Fibroblast of villous mesenchyme (primary cell): ENCODE results near the genes BAHD1, RMDN3 and GCHFR.

DNA sequence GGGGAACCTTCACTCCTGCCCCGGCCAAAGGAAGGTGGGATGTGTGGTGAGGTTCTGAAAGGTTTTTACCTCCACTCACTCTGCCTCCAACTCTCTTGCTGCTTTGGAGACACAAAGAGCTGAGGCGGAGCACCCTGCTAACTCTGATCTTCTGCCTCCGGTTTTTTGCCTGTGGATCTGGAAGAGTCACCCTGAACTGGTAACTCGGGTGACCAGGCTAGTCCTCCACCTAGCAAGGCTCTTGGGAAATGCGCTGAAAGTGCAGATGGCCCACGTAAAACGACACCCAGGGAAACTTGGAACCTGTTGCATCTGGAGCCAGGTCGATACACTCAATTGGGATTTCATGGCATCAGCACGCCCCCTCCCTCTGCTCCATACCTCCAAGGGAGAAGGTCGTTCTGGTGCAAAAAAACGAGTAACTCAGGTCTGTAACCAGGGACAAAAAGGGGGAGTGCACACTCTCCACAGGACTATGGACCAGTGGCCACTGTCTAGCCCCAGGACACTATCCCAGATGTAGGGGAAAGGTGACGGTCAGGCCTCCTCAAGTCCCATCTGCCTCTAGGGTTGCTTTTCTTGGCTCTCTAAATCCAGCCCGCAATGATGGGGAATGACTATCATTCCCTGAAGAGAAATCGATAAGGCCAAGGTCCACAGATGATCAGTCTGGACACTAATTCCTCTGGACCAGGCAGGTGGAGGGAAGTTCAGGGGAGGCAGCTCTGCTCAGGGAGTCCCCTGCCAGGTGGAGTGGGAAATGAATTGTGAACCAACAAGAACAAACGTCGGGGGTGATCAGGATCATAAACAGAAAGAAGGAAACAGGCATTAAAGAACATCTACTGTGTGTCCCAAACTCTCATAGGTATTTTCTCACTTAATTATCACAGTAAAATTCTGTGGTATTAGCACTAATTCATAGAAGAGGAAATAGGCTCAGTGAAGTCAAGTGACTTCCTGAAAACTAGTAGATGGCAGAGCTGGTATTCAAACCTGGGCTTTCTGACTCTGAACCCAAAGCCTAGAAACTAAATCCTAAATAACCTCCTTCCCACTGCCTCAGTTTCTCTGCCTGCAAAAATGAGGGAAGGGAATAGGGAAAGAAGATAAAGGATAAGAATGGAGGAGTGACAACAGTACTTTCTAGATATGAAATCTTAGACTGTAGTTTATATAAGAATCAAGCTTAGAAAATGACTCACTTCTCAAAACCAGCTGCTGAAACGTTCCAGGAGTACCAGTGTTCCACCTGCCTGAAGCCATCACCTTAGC is 7.8 kb downstream of the BMF start:
- CAGE, long polyA plus RNA: no peak

DNA sequence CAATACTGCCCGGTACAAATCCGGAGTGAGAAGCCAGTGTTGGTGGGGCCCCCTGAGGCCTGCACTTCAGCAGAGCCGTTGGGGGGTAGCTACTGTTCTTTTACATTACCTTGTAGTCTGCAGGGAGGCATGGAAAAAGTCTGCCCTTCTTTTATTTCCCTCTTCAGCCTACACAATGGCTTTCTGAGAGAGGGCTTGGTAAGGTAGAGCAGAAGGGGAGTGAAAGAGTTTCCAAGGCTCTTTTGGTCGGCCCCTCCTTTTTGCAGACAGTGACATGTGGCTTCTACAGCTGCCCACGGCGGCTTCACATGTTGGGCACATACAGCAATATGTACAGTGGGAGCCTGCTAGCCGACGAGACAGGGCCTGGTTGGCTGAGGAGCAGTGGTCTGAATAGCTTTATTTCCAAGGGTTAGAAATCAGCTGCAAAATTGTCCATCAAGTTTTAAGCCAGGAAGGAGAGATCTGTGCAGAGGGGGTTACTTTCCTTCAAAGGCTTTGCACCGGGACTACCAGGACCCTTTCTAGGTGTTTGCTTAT is 4.0 kb downstream of the INAFM2 start:
- CAGE, long polyA plus RNA: no peak

DNA sequence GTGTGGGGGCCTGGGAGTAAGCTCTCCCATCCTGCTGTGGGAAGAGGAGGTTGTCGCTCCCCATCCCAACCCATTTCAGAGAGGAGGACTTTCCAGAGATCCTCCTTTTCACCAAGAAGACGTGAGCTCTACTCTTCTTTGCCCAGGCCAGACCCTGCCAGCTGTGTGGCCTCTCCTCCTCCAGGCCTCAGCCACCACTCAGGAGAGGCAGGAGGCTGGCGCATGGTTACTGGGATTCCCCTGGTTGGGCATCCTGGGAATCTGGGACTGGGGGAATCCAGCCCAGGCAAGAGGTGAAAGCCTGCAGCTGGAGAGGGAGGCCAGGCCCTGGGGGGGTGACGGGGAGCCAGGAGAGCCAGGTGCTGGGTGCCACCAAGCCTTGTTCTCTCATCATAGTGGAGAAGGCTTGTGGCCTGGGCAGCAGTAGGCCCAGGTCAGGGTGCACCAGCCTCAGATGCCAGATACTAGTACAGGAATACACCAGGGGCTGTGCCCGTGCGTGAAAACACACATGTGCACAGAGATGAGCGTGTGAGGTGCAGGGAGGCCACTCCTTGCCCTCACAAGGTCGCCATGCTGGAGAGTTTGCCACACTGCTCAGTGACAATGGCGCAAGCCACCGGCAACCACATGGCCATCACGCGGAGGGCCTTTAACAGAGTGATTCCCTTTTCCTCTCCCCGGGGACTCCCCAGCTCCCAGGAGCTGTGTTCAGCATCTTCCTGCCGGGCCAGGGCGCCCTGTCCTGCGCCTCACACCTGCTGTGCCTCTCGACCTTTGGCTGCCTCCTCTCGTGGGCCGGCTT is 6.1 kb downstream of the CCDC9B start:
- CAGE, long polyA plus RNA: no peak

DNA sequence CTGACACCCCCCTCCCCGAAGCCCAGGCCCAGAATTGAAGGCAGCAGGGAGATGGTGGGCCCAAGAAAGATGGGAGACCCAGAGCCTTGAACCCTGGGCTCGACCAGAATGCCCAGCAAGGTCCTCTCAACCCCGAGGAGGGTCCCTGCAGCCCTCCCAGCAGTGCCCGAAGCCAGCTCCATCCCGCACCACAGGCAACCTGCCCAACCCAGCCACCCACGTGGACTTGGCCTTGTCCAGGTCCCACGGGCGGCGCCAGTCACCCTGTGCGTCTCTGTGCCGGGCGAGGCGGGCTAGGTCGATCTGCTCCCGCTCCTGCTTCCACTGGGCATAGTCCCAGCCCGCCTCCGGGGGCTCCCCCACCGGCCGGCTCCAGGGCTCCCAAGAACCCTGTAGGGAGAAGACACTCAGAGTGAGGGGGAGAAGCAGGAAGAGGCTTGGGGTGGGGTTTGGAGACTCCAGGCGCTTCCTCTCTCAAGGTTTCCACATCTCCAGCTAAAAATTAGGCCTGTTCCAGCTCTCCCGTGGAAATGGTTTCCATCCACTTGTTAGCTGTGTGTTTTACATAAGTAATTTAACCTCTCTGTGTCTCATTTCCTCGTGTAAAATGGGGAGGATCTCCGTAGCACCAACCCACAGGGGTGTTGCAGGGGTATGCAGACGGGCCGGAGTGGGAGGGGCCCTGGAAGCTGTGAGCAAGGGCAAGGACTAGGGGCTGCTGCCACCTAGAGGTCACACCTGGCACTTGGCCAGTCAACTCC is 3.1 kb downstream of the CCDC9B start:
- CAGE, long polyA plus RNA: no peak

GRCh38 chr15:40338265-40339453 is 2.1 kb downstream of the CCDC9B start:
- CAGE, long polyA plus RNA: no peak

GRCh38 chr15:40339707-40340523 is 824 bp downstream of the CCDC9B start:
- CAGE, long polyA plus RNA: no peak

DNA sequence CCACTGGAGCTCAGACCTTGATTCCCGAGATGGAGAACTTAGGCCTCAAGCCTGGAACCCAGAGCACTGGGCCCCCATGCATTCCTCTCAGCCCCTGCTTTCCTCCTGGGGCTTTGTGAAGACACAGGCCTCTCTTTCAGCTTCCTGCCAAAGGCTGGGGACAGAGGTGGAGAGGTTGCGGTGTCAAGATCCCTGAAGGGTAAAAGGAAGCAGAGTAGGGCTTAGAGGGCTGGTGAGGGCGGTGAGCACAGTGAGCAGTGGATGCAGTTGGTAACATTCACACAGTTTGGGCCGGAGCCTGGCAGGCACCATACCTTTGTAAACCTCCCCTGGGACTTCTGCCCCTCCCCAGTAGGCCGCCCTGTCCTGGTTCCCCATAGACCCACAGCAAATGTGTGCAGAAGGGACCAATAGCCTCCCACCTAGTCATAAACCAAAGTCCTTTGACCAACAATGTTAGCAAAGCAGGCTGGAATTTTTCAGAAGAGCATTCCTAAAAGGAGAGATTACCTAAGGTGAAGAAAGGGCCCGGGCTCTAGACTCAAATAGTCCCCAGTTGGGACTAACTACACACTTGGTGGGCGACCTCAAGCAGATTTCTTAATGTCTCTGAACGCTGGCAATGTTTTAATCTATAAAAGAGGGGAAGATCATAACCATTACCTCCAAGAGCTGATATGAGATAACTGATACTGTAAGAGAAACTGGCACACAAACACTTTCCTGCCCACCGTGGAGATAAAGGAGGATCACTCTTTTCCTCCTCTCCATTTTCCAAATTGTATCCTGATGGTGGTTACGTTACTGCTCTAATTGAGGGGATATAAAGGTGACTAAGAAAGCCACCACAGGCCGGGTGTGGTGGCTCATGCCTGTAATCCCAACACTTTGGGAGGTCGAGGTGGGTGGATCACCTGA is 1.6 kb upstream of the PHGR1 start:
- CAGE, long polyA plus RNA: no peak

DNA sequence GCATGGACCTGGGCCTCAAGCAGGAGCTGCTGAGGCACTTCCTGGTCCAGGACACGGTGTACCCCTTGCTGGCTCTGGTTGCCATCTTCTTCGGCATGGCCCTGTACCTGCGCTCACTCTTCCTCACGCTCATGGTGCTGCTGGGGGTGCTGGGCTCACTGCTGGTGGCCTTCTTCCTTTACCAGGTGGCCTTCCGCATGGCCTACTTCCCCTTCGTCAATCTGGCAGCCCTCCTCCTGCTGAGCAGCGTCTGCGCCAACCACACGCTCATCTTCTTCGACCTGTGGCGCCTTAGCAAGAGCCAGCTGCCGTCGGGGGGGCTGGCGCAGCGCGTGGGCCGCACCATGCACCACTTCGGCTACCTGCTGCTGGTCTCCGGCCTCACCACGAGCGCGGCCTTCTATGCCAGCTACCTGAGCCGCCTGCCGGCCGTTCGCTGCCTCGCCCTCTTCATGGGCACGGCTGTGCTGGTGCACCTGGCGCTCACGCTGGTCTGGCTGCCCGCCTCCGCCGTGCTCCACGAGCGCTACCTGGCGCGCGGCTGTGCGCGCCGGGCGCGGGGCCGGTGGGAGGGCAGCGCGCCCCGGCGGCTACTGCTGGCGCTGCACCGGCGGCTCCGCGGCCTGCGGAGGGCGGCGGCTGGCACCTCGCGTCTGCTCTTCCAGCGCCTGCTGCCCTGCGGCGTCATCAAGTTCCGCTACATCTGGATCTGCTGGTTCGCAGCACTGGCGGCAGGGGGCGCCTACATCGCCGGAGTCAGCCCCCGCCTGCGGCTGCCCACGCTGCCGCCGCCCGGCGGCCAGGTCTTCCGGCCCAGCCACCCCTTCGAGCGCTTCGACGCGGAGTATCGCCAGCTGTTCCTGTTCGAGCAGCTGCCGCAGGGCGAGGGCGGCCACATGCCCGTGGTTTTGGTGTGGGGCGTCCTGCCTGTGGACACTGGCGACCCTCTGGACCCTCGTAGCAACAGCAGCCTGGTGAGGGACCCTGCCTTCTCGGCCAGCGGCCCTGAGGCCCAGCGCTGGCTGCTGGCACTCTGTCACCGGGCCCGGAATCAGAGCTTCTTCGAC is 9.8 kb downstream of the DISP2 start:
- CAGE, long polyA plus RNA: no peak

GRCh38 chr15:40406002-40406588 is 500 bp downstream of the IVD start:
- CAGE, long polyA plus RNA: no peak

DNA sequence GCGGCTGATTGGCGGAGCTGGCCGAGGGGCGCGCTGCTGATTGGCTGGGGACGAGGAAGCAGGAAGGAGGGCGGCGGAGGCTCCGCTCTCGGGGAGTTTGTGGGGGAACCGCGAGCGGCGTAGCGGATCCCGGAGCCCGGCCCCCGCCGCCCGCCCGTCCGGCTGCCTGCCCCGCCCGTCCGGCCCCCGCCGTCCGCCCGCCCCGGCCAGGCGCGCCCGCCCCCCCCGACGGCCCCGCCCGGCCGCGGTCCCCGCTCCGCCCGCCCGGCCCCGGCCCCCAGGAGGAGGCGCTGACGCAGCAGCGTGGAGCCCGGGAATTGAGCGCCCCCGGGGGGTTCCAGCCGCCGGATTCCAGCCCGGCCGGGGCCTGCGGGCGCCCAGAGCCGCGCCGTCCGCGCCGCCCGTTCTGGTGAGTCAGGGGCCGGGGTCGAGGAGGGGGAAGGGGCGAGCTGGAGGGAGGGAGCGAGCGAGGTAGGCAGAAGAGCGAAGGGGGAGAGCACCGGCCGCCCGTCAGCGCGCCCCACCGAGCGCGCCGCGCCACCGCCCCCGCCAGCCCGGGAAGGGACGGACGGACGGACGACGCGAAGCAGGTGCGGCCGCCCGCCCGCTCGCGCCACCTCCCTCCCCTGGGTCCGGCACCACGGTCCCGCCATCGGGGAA is at the start of gene BAHD1:
Gene BAHD1, plus strand, starts transcription at position 94 of the 660 bp plus-strand sequence.
- CAGE, long polyA plus RNA: no peak

- CAGE, long polyA plus RNA: no peak
Observed at GRCh38 chr15:40755030-40755937, at the start of gene RMDN3. Gene RMDN3, minus strand, starts transcription at chr15:40755254.

- CAGE, long polyA plus RNA: start-site peak on the plus strand at chr15:40764046-40764090, 41 and 23 reads in 2 replicates
Observed at GRCh38 chr15:40763653-40764603, at the start of gene GCHFR. Gene GCHFR, plus strand, starts transcription at chr15:40764068.

DNA sequence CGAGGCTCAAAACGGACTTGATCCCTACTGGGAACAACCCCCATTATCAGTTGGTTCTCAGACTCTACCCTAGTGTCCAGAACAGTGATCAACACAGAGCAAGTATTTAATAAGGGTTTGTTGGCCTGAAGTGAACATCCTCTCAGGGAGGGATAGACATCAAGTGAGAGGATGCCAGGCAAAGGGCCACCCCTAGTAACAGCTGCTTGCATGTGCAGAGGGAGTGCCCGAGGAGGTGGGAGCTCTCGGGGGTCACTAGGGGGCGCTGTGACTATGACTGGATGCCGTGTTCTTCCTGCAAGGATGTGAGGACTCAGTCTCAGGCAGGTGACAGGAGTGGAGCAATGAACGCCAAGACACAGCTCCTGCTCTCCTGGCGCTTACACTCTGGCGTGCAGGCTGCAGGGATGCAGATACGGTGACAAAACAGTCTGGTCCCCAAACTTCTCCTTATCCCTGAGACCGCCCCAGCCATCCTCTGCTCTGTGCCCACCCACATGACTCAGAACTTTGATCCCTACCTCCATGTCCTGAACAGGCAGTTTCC is 14.9 kb downstream of the RHOV start:
- CAGE, long polyA plus RNA: no peak

DNA sequence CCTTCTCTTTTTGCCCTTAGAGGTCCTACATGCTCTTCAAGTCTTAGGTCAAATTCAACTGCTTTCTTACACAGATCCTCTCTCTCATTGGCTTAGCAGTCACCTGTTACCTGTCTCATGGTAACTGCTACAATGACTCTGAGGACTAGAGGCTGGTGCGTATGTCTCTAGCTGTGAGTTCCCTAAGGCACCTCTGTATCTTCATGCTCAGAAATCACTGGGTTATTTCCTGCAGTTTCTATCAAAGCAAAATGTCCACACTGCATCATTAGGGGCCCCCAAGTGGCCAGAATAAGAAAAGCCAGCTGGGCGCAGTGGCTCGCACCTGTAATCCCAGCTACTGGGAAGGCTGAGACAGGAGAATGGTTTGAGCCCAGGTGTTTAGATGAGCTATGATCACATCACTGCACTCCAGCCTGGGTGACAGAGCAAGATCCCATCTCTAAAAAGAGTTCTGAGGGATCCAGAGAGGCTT is 2.5 kb upstream of the VPS18 start:
- CAGE, long polyA plus RNA: no peak

- CAGE, long polyA plus RNA: no peak
Observed at GRCh38 chr15:40910071-40910464, 15.8 kb downstream of the VPS18 start.

DNA sequence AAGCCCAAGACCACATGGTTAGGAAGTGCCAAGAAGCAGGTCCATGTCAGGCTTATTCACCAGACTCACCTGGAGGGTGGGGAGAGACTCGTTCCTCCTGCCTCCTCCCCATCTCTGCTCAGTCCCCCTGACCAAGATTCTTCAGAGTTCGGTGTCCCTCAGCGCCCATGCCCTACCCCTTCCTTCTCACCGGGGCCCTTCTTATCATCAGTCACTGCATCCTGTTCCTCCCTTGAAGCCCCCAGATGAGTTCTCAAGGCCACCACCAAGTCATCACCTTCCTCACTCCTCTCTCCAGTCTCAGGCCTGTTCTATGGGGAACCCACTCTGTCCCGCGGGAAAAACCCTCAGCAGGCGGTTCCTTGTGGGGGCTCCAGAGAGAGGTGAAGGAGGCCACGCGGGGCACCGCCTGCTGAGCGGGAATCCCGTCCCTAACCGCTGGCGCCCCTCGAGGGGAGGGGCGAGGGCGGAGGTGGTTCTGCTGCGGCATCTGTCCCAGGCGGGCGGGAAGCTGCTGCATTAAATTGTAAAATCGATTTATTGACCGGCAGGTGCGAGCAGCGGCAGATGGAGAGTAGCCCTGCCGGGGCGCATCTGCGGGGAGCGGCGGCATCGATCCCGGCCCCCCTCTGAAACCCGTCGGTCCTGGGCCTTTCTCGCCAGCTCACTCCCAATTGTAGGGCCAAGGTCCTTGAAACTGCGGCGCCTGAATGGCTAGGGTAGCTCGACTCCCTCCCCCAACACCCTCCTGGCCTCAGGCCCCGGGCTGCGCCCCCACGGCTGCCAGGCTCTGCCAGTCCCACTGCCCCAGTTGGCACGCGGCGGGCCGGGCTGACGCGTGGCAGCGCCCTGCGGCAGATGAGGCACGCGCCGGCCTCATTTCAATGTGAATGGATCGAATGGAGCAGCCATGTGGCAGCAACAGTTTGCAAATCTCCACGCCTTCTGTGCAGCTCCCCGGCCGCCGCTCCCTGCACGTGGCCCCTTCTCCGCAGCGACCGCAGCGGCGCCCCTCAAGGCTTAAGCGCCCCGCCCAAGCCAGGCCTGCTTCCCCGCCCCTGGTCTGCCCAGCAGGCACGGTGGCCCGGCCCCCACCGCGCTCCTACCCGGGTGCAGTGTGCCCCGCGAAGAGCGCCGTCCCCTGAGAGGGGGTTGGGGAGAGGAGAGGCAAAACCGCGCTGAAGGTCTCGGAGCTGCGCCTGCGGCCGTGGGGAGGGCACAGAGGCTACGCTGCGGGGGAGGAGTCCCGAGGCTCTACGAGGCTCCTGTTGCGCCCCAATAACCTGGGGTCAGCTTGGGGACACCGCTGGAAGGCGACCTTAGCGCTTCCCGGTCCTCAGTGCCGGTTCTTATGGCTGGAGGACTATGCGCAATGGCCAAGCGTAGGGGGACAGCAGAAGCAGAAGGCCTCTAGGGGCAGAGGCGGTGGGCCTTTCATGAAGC is 3.4 kb upstream of the DLL4 start:
- CAGE, long polyA plus RNA: no peak

GRCh38 chr15:40928224-40928514 is 971 bp upstream of the DLL4 start:
- CAGE, long polyA plus RNA: no peak

DNA sequence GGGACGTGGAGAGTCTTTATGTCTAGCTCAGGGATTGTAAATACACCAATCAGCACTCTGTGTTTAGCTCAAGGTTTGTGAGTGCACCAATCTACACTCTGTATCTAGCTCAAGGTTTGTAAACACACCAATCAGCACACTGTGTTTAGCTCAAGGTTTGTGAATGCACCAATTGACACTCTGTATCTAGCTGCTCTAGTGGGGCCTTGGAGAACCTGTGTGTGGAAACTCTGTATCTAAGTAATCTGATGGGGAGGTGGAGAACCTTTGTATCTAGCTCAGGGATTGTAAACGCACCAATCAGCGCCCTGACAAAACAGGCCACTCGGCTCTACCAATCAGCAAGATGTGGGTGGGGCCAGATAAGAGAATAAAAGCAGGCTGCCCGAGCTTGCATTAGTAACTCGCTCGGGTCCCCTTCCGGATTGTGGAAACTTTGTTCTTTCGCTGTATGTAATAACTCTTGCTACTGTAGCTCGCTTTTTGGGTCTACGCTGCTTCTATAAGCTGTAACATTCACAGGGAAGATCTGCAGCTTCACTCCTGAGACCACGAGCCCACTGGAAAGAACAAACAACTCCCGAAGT is 8.9 kb downstream of the CHAC1 start:
- CAGE, long polyA plus RNA: no peak

GRCh38 chr15:40987064-40987483 is 33.8 kb downstream of the CHAC1 start:
- CAGE, long polyA plus RNA: no peak

GRCh38 chr15:41116753-41116907 is 550 bp upstream of the INO80 start:
- CAGE, long polyA plus RNA: no peak